Thoracic aorta (tissue), 1 donor: ENCODE measurements around the genes HS6ST1, PTPN18 and CFC1B.

- RAMPAGE, long total RNA: no peak
Observed at GRCh38 chr2:128178328-128179177, 87.6 kb downstream of the UGGT1 start.

DNA sequence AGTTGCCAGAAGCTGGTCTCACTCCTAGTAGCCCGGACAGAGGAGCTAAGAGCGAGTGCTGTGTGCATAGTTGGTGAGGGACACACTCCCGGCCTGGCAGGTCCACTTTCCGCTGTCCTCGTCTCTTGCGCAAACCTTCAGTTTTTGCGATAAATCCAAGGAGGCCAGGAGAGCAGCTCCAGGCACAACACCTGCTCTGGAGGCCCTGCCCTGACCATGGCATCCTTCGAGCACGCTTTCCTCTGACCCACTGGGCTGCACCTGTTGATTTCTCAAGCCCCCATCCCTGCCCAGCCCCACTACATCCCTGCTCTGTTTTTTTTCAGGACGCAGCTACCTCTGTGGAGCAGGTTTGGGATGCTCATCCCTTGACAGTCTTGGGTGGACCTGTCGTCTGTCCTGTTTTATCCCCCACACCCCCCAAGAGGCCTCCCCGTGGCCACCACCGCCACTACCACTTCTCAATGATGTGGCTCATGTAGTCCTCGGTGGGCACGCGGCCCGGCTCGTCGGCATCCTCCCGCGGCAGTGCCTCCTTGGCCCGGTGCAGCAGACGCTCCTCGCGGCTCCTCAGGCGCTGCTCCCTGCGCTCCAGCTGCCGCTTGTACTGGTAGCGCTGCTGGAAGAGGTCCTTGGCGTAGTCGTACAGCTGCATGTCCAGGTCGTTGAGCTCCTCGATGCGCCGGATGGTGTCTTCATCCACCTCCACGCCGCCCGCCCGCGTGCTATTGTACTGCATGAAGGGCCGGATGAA is 50.8 kb downstream of the HS6ST1 start:
- RAMPAGE, long total RNA: no peak

- RAMPAGE, long total RNA: no peak
Observed at GRCh38 chr2:128318694-128319212, at the start of gene HS6ST1. TSS of gene HS6ST1 (minus strand) at chr2:128318868.

GRCh38 chr2:128321535-128322792 is 3.3 kb upstream of the HS6ST1 start:
- RAMPAGE, long total RNA: no peak

DNA sequence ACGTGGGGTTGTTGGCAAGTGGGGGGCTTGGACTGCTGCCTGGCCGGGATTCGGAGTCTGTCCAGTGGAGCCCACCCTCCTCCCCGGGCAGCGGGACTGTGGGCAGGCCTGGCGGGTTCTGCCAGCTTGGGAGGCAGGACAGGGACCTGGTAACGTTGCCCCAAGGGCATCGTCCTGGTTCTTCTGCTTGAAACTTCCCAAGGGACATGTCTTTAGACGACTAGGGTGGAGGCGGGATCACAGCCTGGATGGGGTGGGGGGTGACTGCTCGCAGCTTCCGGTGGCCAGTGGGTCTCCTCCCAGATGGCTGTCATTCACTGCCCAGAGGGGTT is 4.1 kb upstream of the HS6ST1 start:
- RAMPAGE, long total RNA: no peak

DNA sequence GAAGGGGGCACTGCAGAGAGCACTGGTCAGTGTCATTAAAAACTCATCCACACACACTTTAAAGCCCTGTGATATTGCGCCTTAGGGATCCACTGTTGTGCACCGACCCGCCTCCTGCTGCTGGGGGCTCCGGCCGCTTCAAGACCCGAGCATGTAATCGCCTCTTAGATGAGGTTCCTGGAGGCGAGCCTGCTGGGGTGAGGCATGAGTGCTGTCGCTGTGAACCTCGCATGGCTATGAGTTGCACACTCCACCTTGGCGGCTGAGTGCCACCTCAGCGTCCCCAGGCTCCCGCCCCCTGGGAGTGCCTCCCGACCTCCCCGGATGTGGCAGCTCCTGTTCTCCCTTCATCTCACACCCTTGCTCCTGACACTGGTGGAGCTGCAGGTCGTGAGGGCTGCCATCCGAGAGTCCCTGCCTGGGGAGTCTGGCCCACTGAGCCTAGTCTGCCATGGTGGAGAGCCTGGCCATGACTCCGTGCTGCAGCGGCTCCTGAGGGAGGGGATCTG is 61.4 kb upstream of the HS6ST1 start:
- RAMPAGE, long total RNA: no peak

- RAMPAGE, long total RNA: no peak
Observed at GRCh38 chr2:128449738-128450414, 131.2 kb upstream of the HS6ST1 start.

DNA sequence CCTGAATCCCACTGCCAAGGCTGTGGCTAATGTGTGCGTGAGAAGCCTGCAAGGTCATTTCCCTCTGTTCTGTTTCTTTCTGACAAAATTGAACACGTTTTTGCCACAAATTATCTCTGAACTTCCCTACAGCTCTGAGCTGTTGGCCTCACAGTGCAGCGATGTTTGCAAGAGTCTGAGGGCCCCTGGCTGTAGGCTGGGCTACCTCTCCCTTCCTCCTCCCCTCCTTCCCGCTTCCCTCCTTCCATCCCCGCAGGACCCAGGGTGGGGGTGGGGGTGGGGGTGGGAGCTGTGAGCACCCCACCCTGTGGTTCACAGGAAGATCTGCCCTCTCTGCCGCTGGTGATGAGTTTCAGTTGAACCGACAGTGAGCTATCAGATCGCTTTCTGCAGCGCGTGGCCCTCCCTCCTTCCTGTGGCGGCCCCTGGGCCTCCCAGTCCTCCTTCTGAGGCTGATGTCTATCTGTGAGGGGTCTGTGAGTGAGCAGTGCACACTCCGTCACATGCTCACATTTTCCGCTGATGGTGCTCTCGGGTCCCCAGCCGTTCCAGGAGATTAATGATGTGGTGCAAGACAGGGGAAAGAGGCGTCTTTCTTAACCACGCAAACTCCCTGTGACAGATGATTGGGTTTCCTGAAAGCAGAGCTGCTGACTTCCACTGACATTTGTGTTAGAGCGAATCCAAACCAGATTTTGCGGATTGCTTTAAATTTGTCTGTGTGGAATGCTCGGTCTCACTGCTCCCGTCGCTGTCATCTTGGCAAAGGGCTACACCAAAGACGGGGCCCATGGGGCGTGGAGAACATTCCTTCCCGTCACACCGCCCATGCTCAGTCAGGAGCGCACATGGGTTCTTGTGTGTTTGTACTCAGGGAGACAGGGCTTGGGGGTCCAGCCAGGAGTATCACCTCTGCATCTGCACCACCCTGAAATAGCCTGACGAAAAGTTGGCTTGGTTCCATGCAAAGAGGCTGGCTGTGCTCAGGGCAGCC is 154.5 kb upstream of the HS6ST1 start:
- RAMPAGE, long total RNA: no peak

GRCh38 chr2:128511036-128511543 is 192.4 kb upstream of the HS6ST1 start:
- RAMPAGE, long total RNA: no peak

- RAMPAGE, long total RNA: no peak
Observed at GRCh38 chr2:129443370-129443771, 536.1 kb upstream of the RAB6C start.

GRCh38 chr2:129933372-129933820 is 46.1 kb upstream of the RAB6C start:
- RAMPAGE, long total RNA: no peak

GRCh38 chr2:130183026-130183625 is 1.1 kb downstream of the MZT2B start:
- RAMPAGE, long total RNA: no peak

DNA sequence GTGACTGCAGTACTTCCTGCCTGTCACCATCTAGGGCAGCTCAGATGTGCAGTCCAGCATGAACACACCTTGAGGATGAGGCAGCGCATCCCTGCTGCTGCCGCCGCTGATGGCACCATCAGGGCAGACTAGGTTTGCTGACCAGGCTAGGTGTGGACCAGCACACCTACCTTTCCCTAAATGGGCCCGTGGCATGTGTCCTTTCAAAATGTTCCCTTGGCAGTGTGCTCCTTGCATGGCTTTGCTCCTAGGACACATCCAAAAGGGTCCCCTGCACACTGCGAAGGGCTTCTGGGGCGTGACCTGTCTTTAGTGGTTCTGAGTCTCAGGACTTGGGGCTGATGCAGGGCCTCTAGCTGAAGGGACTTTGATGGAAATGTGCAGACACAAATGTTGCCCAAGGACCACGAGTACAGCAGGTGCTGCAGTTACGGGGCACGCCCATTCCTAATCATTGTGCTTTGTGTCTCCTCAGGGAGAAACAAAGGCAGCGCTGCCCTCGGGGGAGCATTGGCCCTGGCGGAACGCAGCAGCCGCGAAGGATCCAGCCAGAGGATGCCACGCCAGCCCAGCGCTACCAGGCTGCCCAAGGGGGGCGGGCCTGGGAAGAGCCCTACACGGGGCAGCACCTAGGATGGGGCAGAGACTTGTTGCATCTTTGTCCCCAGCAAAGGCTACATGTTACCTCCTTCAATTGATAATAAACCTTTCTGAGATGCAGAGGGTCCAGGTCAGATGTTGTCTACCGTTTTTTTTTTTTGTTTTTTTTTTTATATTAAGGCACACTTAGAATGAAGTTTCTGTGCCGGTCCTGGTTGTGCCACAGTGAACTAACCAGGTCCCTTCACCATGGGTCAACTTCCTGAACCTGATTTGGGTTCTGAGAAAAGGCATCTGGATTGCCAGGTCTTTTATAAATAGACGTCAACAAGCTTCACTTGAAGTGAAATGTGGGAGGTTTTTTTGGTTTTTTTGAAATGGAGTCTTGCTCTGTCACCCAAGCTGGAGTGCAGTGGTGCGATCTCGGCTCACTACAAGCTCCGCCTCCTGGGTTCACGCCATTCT is 7.9 kb downstream of the TUBA3E start:
- RAMPAGE, long total RNA: no peak

DNA sequence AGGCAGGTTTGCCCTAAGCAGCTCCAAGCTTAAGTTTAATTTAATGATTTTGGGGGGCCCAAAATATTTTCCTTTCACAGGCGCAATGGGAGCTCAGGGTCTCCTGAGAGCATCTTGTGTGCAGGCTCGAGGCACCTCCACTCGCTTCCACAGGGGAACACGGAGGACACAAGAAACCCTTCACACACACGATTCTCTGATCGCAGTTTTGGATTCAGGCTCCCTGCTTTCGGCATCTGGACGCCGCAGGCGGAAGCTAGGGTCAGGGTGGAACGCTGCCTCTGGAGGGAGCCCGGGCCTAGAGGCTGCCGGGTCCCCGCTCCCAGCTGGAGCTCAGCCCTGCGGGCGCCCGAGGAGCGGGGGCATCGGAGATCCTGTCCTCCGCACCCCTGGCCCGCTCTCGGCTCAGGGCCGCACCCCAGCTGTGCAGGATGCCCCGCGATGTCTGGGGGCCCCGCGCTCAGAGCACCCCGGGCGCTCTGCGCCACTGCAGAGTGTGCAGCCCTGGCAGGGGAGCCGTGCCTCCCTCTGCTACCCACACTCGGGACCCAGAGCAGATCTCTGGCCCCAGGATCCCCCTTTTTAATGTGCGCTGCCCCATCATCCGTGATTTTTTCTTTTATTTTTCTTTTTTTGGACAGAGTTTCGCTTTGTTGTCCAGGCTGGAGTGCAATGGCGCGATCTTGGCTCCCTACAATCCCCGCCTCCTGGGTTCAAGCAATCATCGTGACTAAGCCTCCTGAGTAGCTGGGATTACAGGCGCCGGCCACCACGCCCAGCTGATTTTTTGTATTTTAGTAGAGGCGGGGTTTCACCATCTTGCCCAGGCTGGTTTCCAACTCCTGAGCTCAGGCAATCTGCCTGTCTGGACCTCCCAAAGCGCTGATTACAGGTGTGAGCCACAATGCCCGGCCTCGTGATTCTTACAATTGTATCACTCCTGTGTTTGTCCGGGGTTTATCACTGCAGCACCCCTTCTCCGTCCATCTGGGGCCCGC is 54.8 kb upstream of the TUBA3E start:
- RAMPAGE, long total RNA: no peak

- RAMPAGE, long total RNA: no peak
Observed at GRCh38 chr2:130355025-130355554, 766 bp upstream of the PTPN18 start.

DNA sequence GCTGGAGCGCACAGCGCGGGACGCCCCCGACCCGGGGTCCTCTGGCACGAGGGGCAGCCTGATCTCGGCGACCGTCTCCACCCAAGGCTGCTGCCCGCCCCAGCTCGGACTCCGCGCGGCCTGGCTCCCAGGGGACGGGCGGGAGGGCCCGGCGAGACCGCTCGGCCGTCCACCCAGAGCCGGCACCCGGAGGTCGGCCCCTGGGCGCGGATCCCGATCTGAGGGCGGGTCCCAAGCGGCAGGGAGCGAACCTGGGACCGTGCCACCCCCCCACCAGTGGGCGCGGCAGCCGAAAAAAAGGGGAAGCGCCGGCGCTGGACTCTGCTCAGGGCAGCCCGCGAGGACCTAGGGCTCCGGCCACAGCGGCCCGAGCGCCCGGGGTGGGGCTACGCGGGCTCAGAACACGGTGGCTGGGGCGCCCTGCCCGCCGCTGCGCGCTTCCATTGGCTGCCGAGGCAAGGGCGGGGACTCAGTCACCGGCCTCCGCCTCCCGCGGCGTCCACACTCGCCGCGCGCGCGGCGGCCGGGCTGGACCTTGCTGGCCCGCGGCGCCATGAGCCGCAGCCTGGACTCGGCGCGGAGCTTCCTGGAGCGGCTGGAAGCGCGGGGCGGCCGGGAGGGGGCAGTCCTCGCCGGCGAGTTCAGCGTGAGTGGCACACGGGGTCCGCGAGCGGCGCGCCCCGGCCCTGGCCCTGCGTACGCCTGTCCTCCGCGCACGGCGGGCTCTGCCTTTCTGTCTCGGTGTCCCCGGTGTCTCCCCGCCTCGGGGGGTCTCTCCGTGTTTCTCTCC is at the start of gene PTPN18:
Gene PTPN18, plus strand, starts transcription at position 502 of the 790 bp plus-strand sequence.
- RAMPAGE, long total RNA: no peak

DNA sequence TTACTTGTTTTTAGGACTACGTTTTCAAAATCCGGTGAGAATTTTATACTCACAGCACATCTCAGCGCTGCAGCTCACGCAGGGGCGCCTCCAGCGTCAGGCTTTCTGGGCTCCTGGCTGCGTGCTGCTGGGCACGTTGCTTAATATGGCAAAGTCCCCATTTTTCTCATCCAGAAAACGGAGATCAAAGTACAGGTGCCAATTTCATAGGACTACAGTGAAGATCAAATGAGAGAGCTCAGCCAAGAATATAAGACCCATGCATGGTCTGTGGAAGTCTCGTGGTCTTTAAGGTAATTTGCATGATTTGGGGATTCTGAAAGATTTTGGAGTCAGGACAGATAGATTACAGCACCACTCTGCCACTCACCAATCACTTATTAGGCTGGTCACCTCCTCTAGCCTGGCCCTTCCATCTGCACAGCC is 36.2 kb downstream of the PTPN18 start:
- RAMPAGE, long total RNA: no peak

- RAMPAGE, long total RNA: no peak
Observed at GRCh38 chr2:130520870-130521405, at the start of gene CFC1B. TSS of gene CFC1B (plus strand) at chr2:130521222.

DNA sequence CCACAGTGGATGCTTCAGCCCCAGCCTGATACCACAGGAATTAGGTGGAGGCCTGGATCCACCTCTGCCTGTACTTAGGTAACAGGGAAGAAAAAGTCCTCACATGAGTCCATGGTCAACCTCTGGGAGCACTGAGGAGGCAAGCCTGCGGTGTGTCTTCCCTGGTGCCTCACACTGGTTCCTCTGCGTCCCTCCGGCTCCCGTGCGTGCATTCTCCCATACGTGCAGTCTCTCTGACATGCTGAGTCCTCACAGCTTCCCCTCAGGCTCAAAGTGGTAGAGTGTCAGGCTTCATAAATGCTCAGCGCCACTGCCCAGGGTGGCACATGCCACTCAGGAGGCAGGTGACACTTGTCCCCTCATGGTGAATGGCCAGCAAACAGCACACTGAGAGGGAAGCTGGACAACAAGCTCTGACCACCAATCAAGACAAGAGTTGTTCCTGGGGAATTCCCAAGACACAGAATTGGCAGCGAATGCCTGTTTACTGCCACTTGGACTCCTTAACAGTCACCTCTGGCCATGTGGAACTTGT is 35.9 kb downstream of the AMER3 start:
- RAMPAGE, long total RNA: no peak

GRCh38 chr2:130797924-130798391 is 38.8 kb upstream of the ARHGEF4 start:
- RAMPAGE, long total RNA: no peak